Fibroblast of villous mesenchyme (primary cell): Measurements from ENCODE around the gene PRKCH.

GRCh38 chr14:60138457-60139281, 26.5 kb downstream of the DHRS7 start:
- CAGE, long polyA plus RNA, result no peak

DNA sequence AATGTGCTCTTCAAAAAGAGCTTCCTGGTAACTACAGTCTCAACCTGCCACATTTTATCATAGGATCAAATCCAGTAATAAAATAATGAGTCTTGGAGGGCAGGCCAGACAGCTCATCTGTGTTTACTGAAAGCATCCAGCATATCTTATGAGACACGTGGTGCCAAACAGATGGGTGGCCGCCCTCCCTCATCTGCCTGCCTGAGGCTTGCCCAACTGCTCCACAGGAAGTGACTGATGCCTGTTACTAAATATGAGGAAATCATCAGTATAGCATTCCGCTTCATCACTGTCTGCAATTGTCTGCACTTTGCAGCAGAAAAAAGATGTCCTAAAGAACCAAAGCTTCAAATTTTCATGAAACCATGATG, 13.5 kb downstream of the DHRS7 start:
- CAGE, long polyA plus RNA, result no peak

- CAGE, long polyA plus RNA, result no peak
These were observed 989 bp upstream of the DHRS7 start for GRCh38 chr14:60166144-60166629.

GRCh38 chr14:60174883-60175846, 10.0 kb upstream of the DHRS7 start:
- CAGE, long polyA plus RNA, result no peak

GRCh38 chr14:60222676-60223346, 26.2 kb upstream of the PPM1A start:
- CAGE, long polyA plus RNA, result no peak

- CAGE, long polyA plus RNA, result no peak
These were observed 3.3 kb downstream of the SIX1 start for GRCh38 chr14:60645730-60646630.

GRCh38 chr14:60657773-60658109, 8.5 kb upstream of the SIX1 start:
- CAGE, long polyA plus RNA, result no peak

- CAGE, long polyA plus RNA, result no peak
These were observed 15.7 kb upstream of the SIX1 start for GRCh38 chr14:60664869-60665551.

DNA sequence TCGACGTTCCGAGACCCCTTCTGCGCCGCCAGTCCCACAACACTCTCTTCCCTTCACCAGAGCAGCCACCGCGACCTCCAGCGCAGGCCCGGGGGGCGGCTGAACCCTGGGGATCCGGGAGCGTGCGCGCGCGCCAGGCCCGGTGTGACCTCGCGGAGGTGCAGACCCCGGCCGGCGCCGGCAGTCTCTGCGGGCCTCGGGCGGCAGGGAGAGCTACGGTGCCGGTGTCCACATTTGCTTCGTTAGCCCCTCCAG, 1.6 kb downstream of the SIX4 start:
- CAGE, long polyA plus RNA, result no peak

DNA sequence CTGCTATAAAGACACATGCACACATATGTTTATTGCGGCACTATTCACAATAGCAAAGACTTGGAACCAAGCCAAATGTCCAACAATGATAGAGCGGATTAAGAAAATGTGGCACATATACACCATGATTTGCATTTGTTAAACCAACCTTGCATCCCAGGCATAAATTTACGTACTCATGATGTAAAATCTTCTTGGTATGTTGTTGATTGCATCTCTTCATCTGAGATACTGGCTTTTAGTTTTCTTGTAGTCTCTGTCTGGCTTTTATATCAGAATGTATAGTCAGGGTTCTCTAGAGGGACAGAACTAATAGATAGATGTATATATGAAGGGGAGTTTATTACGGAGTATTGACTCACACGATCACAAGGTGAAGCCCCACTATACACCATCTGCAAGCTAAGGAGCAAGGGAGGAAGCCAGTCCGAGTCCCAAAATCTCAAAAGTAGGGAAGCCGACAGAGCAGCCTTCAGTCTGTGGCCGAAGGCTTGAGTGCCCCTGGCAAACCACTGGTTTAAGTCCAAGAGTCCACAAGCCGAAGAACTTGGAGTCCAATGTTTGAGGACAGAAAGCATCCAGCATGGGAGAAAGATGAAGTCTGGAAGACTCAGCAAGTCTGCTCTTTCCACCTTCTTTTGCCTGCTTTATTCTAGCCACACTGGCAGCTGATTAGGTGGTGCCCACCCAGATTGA, 90.6 kb downstream of the TRMT5 start:
- CAGE, long polyA plus RNA, result no peak

- CAGE, long polyA plus RNA, result no peak
These were observed at the start of gene PRKCH for GRCh38 chr14:61321337-61321985. Gene PRKCH (plus strand): TSS chr14:61321579.

DNA sequence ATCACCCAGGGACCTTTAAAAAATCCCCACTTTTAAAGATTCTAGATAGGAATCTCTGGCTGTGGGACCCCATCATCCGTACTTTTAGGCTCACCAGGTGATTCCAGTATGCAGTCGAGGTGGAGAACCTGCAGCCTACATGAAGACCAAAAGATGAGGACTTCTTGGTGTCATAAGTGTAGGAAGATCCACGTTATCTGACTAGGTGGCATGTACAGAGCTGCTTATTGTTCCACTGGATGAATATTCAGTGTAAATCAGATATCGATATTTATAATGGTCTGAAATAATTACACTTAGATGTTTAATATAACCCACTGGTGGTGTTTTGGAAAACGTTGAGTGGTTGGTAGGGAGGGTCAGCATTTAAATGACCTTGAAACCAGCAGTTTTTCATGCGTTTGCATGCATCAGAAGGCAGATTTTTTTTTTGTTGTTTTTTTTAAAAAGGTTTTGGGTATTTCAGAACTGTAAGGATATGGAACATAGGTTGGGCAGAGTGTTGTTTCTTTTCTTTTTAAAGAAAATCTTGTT, 2.7 kb downstream of the PRKCH start:
- CAGE, long polyA plus RNA, result no peak

- CAGE, long polyA plus RNA, result no peak
These were observed 44.3 kb downstream of the PRKCH start for GRCh38 chr14:61365414-61366254.

GRCh38 chr14:61403430-61403738, 82.0 kb downstream of the PRKCH start:
- CAGE, long polyA plus RNA, result no peak

GRCh38 chr14:61486936-61487330, 165.6 kb downstream of the PRKCH start:
- CAGE, long polyA plus RNA, result no peak

GRCh38 chr14:61498841-61499173, 177.4 kb downstream of the PRKCH start:
- CAGE, long polyA plus RNA, result no peak

DNA sequence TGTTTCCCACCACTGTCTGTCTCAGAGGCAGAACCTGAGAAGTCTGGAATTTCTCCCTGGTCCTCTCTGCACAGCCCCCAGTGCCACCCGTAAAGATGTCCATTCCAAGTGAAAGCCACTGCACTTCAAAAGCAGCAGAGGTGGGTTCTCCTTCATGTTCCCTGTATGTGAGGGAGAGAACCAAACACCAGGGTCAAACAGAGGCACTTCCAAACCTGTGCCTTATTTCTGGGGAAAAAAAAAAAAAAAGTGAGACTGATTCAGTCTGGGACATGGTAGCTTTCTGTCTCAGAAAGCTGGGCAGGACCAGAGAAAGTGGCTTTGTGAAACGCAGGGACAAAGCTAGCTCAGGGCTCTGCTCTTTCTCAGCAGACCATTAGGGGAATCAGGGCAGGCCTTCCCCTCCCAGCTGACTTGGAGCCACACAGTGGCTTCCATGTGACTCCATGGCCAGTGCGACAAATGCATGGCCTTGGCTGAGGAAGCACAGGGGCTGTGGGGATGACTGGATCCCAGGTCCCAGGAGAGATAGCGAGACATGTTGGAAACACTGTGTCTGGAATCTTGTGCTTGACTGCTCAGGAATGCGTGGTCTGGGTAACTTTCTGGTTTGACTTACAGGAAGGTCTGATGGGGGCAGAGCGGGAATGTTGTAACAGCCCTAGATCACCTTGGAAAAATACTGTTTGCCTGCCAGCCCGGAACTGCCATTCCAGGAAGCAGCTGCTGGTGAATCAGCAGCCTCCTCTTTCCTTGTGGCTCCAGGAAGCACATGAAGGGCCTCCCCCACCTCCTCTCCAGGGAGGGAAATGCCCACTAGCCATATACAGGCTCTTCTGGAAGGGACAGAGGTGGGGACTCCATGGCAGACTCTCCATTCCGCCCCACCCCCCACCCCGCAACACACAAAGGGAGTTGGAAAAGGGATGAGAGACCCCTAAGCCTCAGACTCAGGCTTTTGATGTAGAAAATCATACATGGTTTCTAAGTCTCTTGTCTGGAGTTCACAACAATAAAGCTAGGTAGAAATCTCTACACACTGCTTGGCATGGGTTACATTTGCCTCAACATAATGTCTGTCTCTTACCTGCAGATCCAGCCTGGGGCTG, 133.6 kb upstream of the HIF1A start:
- CAGE, long polyA plus RNA, result no peak

GRCh38 chr14:61565788-61566371, 129.4 kb upstream of the HIF1A start:
- CAGE, long polyA plus RNA, result no peak

GRCh38 chr14:61567958-61569315, 126.9 kb upstream of the HIF1A start:
- CAGE, long polyA plus RNA, result no peak

DNA sequence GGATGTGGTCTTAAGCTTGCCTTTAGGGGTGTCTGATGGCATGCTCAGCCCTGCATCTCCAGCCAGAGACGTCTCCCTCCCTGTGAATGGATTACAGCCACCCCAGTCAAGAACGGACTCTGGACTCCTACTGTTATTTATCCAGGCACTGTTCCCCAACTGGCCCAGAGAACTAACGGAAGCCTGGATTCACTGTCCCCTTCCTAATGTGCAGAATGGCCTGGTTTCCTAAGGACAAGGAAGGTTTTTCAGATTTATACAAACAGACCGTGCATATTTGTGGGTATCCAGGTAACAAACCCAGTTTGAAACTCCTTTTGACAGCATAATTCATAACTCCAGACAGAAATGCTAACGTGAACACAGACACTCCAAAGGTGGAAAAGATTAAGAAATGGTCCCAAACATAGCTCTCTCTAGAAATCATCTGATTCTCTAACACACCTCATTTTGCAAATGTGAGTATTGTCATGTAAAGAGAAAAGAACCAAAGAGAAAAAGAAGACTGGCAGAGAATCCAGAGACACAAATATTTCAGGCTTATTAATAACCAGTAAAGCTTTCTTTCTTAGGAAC, 87.0 kb upstream of the HIF1A start:
- CAGE, long polyA plus RNA, result no peak